A375 (cell line): ENCODE measurements around a stretch of chr2.

DNA sequence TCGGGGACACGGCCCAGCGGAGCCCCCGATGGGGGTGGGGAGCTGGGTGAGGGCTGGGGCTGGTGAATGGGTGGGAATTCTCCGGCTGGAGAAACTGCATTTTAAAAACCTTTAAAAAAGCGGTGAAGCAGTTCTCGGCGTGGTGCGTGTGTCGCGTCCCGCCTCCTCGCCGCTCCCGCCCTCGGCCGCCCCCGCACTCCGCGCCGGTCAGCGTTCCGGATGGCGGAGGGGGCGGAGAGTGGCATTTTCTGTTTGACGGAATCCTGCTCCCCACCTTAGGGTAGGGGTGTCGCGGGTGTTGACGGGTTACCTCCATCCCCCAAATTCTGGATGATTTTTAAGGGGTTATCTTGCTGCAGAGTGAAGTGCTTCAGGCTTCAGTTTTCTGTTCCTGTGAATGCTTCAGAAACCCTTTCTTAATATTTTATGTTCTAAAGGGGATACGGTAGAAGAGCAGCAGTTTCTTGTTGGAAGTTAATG, 560 bp downstream of the ABI2 start:
- RAMPAGE, long total RNA: no peak

- RAMPAGE, long total RNA: no peak
Observed at GRCh38 chr2:203534509-203534673, 710 bp downstream of the RAPH1 start.

- RAMPAGE, long total RNA: no peak
Observed at GRCh38 chr2:203648164-203648725, 58.2 kb upstream of the CD28 start.

DNA sequence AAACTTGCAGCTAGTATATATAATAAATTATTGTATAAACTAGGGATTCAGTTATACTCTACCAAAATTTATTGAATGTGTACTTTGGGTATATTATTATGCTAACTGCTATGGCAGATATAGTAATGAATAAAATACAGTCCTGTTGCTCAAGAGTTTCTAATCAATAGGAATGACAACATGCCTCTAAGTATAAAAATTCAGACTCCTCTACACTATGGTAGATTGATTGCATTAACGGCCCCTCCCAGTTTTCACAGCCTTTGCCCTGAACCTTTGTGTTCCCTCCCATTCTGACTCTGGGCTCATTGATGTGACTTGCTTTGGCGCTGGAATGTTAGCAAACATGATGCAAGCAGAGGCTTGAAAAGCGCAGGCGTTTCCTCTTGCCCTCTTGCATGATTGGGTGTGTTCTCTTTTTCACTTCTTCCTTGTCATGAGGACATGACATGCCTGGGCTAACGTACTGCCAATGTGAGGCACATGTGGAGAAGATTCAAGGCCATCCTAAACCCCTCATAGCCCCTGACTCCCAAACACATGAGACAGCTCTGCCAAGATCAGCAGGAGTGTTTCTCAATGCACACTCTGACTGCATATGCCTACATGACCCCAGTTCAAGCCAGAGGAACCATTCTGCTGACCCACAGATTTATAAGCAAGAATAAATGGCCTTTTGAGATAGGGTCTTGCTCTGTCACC, 49.9 kb upstream of the CD28 start:
- RAMPAGE, long total RNA: no peak

DNA sequence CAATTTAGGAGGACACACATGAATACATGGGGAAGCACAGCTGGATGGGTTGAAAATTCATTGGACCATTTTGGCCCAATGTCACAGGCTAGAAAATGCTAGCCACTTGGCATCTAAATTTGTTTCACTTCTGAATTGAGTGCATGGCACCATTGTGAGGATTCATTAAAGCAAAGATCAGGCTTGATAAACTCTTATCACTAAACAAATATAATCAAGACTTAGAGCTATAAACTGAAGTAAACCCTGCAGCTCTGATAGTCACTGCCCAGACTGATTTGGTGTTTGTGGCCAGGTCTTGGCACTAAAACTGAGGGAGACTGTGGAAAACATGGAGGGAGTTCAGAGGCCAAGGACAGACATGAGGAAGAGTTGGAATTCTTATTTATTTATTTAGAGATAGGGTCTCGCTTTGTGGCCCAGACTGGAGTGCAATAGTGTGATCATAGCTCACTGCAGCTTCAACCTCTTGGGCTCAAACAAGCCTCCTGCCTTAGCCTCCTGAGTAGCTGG, 53.0 kb upstream of the CTLA4 start:
- RAMPAGE, long total RNA: no peak

- RAMPAGE, long total RNA: no peak
Observed at GRCh38 chr2:203940022-203940616, 3.6 kb downstream of the ICOS start.

DNA sequence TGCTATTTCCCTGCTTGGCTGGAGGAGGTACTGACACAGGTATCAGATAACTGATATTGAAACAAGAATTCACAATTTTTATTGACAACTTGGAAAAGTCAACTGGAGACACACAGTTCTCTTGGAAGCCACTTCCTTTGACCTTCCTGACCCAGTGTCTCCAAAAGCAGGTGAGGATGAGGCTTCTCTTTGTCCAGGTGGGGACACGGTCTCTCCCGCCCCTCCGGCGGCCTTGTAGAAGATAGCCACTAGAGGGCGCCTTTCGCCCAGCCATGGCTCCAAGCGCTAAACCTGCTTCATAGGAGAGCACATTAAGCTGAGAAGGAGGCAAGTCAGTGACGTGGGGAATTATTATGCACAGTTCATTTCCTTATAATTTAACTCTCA, 208.6 kb downstream of the ICOS start:
- RAMPAGE, long total RNA: no peak

GRCh38 chr2:204498835-204499117, 46.5 kb upstream of the PARD3B start:
- RAMPAGE, long total RNA: no peak

- RAMPAGE, long total RNA: no peak
Observed at GRCh38 chr2:204522708-204523178, 22.5 kb upstream of the PARD3B start.

GRCh38 chr2:204544859-204545157, 467 bp upstream of the PARD3B start:
- RAMPAGE, long total RNA: no peak

DNA sequence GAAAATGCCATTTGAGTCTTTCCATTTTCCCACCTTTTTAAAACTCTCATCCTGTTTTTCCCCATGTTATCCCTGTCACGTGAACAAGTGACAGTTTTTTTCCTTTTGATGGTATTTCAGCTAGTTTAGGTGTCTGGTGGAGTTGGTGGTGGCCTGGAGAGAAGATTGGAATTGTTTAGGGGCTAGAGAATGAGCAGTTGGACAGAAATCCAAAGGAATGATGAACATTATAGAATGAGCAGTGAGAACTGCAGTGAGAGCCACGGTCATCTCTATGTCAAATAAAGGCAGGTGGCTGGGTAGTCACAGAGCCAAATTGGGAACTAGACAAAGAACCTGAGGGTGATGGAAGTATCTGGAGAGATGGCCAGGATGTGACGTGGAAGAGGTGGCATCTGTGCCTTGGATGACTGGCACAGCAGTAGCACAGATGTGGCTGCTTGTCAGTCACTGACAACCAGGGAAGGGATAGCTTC, 172.2 kb downstream of the PARD3B start:
- RAMPAGE, long total RNA: no peak

GRCh38 chr2:205273239-205273844, 409.0 kb upstream of the NRP2 start:
- RAMPAGE, long total RNA: no peak

DNA sequence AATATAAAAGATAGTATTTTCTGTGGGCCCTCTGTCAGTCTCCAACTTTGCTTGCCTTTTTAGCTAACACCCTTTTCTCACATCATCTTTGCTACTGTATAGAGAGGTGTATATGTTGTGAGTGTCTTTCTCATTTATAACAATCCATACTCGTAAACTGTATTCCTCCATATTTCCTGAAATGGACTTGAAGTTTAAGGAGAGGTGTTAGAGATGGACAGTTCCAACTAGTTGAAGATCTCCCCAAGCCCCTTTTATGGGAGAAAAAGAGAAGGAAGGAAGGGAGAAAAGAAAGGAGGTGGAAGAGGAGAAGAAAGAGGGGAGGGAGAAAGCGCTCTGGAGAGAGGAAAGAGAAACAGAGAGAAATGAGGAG, 350.2 kb upstream of the NRP2 start:
- RAMPAGE, long total RNA: no peak

- RAMPAGE, long total RNA: no peak
Observed at GRCh38 chr2:205615271-205616069, 66.8 kb upstream of the NRP2 start.

- RAMPAGE, long total RNA: no peak
Observed at GRCh38 chr2:205714649-205715062, 32.4 kb downstream of the NRP2 start.

GRCh38 chr2:205733479-205734083, 51.3 kb downstream of the NRP2 start:
- RAMPAGE, long total RNA: no peak

DNA sequence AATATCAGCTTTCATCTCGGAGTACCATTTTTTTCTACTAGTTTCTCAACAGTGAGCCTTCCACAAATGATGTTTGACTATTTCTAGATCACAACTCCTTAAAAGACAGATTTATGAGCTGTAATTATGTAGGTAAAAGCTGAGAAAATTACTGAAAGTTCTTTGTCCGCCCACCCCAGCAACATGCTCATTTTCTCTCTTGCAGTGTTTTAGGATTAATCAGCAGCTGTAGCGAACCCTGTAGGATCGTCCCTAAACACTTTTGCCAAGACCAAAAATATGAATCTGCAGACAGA, 361 bp downstream of the CMKLR2 start:
- RAMPAGE, long total RNA: no peak

- RAMPAGE, long total RNA: no peak
Observed at GRCh38 chr2:206274150-206274360, 408 bp upstream of the ZDBF2 start.

DNA sequence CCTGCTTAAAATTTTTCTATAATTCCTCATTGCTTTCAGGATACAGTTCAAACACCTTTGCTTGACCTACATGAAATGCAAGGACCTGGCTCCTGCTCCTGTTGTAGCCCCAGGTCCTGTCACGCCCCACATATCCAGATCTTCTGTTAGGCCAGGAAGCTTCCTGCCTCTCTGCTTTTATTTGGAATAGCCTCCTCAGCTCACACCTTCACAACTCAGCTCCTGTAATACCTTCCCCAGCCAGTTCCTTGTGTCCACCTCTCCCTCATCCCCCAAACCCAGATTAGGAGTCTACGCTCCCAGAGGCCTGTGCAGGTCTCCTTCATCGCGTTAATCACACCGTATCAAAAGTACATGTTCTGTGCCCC, 485 bp downstream of the MDH1B start:
- RAMPAGE, long total RNA: no peak

DNA sequence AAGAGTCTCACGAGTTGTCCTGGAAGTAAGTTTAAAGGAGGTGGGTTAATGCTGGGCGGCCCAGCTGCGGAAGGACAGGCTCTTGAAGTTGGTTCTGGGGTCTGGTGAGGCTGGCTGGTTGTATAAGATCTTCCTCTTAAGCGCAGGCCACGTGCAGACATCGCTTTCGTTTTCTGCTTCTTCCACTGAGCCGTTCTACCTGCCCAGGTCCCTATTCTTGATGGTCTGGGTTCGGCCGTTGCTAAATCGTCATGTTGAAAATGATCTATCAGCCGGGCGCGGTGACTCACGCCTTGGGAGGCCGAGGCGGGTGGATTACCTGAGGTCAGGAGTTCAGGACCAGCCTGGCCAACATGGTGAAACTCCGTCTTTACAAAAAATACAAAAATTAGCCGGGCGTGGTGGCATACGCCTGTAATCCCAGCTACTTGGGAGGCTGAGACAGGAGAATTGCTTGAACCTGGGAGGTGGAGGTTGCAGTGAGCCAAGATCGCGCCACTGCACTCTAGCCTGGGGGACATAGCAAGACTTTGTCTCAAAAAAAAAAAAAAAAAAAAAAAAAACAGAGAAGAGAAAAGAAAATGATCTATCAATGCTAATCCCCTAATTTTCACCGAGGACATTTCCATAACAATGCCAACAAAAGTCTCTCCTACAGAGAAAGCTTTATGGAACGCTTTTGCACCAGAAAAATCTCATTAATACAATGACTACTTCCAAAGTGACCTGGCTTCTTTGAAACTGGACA, 491 bp downstream of the FASTKD2 start:
- RAMPAGE, long total RNA: no peak